ENCODE results near the gene NADSYN1.

DNA sequence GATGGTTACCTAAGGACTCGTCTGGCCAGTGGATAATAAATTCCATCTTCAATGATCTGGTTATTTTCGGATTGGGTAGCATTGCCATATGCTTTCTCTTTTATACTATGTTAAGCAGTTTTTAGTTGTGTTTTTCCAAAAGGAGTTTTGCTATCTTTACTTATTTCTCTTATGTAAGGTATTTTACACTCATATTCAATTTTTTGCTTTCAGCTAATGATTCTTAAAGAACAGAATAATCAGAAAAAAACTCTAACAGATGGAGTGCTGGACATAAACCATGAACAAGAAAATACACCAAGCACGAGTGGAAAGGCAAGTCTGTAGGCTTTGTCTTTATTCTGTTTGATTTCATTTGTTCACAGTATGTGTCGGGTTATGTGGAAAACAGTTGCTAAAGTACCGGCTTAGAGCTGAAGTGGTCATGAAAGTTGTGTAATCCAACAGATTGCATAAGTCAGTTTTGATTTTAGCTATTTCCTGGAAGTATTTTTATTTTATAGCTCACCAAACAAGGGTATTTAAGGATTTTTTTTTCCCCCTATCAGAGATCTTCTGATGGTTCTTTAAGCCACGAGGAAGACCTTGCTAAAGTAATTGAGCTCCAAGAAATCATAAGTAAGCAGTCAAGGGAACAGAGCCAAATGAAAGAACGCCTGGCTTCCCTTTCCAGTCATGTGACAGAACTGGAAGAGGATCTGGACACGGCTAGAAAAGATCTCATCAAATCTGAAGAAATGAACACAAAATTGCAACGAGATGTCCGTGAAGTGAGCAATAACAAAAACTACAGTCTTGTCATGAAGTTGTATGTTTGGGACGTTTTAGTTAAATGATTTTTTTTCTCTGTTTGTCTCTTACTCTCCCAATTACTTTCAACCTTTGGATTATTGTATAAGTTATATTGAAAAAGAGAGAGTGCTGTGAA is 55.8 kb downstream of the PPFIA1 start:
- RRBS: no CpG with 5 or more reads among the region's 11 CpGs

DNA sequence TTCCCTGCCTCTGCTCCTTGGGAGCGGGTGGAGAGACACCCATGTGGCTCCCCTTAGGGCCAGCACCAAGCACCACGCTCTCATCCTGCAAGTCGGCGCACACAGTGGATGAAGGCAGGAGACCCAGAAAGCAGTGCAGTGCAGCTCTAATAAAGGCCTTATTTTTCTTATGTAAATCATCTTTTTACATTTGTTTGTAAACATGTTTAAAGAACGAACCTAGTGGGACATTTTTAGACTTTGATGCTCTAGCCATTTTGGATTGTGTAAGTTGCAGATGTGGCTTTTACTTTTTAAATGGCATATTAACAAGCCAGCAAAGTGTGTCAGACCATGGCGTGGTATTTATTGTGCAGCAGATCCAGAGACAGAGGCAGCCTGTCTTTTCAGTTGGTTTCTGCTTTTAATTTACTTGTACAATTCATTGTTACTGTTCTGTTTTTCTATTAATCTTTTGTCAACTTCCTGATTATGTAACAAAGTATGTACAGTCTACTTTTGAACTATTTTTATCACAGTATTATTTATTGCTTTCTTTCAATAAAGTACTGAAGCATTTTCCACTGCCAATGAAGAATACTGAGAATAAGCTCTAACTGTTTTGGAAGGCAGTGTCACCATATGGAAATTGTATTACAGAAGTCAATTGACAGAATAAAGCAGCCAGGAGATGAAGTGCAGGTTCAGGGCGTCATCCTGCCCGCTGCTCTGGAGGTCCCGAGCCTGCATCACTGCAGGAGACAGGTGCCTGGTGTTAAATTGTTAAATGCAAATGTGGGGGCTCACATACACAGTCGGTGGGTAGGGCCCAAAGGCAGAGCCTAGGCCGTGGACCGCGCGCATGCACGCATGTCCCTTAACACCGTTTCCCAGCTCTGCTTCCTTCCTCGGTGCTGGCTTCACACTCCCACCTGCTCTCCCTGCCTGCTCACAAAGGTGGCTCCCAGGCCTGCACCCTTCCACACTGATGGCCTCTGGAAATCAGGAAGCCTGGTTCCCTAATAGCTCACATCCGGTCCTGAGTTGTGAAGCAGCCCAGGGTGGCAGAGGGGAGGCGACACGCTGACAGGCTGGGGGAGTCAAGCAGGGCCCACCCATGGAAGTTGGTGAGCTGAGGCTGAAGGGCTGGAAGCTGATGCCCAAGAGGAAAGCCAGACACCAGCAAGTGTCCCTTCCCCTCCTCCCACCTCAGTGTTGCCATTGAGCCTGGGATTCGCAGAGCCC is 14.1 kb upstream of the CTTN start:
- RRBS: no CpG with 5 or more reads among the region's 21 CpGs

DNA sequence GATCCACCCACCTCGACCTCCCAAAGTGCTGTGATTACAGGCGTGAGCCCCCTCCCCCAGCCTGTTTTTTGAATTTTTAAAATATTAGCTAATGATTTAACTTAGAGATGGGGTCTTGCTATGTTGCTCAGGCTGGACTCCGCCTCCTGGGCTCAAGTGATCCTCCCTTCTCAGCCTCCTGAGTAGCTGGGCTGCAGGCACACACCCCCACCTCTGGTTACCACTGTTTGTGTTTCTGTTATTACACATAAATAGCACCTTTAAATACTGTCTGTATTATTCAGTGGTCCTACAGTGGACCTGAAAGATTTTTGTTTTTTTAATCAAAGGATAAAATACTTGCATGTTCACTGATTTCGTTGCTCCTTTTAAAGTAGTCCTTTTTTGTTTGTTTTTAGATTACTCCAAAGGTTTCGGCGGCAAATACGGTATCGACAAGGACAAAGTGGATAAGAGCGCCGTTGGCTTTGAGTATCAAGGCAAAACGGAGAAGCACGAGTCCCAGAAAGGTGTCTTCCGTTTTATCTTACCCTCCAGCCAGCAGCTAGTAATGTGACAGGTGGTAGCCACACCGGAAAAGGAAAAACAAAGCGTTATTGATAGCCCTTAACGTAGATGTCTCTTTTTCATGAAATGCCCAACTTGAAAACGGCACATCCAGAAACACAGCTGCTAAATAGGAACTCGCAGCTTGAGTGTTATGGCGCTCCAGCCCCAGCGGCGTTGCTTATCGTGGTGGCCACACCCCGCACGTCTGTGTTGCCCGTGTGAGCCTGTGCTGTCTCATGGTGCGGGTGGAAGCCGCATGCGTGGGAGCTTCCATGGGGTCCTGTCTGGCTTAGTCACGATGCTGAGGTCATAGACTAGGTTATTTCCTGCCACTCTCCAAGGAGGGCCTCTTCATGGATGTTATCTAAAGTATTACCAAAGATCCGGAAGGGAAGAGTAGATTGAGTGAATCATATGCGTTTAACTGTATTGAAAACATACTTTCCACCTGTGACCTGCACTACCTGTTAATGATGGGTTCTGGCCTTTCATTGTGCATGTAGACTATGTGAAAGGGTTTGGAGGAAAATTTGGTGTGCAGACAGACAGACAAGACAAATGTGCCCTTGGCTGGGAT is 21.4 kb downstream of the CTTN start:
- RRBS: no CpG with 5 or more reads among the region's 31 CpGs

DNA sequence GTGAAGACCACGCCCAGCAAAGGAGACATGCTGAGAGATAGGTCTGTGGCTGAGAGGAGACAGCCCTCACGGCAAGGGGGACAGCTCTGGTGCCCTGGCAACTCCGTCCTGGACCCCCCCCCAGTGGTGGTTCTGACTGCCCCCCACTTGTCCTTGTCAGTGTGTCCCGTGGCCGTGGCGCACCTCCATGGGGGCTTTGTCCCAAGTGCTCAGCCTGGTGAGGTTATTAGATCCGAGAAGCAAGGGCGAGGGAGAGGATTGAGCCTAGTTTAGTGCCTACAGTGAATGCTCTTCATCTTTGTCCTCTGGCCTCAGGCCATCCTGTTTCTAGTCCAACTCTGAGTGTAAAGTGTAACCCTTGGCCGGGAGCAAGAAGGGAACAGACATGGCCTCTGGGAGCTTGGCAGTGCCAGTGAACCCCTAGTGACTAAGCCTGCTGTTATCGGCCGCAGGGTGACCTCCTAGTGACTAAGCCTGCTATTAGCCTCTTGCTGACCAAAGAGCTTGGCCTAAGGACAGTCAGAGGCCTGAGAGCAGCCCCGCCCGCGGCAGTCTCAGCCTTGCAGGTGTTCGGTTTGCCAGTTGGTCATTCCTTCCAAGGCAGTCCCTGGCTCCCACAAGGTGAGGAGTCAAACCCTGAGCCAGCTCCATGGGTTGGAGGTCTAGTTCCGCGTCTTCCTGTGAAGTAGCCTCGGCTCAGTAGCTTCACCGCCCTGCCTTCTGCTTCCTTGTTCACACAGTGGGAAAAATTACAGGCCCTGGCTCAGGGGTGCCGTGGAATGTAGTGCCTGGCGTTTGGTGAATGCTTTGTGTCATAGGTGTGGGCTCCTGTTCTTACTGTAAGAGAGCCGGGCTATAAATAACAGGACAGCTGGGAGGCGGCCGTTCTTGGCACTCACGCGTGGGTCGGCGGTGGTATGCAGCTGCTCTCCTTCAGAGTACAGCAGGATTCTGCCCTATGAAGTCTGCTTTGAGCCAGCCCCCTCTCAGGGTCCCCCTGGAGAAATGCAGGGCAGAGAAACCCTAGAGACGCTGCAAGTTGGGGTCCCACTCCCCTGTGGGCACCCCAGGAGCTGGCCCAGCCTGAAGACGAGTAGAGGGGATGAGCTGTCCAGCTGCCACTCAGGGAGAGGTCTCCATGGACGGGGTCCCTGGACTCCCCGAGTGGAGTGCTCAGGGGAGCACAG is 83.9 kb downstream of the CTTN start:
- RRBS: no CpG with 5 or more reads among the region's 32 CpGs

DNA sequence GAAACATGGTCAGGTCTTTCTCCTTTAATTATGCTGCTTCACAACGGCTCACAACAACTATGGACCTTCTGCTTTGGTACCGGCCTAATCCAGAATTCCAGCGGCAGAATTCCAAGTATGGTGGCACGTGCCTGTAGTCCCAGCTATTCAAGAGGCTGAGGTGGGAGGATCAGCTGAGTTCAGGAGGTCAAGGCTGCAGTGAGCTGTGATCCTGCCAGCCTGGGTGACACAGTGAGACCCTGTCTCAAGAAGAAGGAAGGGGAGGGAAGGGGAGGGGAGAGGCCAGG is 145.9 kb downstream of the SHANK2 start:
- RRBS: no CpG with 5 or more reads among the region's 4 CpGs

- RRBS: 45% methylated on average over 4 of the region's 16 CpGs
Observed at GRCh38 chr11:71118855-71119206, 133.5 kb downstream of the SHANK2 start.

- RRBS: 44% methylated on average over 6 of the region's 16 CpGs
Observed at GRCh38 chr11:71222351-71222878, 30.0 kb downstream of the SHANK2 start.

- RRBS: no CpG with 5 or more reads among the region's 7 CpGs
Observed at GRCh38 chr11:71432701-71433459, 15.3 kb downstream of the DHCR7 start.

DNA sequence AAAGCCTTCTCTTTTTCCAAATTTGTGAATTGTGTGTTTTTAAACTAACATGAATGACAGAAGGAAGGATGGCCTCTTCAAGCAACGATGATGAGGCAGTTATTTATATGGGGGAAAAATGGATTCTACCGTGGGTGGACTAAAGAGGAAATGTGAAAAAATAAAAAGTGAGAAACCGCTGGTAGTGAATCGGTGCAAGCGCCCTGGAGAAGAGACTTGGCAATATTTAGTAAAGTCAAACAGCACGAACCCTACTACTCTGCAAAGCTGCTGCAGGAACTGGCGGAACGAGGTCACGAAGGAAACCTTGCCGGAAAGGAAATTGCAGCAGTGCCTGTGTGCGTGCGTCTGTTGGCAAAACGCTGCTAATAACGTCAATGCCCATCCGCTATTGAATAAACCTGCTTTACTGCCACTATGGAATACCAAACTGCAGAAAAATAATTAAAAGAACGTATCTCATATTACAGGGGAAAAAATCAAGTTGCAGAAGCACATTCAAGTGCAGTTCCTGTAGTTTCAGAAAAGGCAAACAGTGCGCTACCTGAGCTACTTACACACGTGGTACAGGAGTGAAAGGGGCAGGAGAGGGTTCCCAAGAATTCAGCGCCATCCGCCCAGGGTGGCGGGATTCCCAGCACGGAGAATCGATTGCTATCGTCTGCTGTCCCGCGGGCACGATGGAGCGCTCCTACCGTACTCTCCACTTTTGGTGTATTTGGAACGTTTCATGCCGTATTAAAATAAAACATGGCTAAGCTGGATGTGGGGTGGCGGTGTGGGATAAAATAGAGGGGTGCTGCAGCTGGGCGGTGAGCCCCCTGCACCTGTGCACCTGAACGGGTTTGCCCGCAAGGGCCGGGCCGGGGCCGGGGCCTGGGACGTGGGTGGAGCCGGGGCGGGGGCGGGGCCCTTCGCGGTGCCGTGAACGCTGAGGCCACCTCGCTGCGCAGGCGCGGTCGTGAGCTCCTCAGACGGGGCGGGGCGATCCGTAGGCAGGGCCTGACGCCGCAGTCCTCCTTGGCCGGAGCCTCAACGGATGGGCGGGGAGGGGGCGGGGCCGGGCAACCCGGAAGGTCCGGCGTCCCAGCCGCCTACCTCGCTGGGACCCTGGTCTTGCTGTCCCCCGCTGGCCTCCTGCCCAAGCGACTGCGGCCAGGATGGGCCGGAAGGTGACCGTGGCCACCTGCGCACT is at the start of gene NADSYN1:
Gene NADSYN1 (plus strand): TSS at position 1,067 of the 1,195 bp plus-strand sequence.
- RRBS: under 1% methylated on average over 13 of the region's 73 CpGs

DNA sequence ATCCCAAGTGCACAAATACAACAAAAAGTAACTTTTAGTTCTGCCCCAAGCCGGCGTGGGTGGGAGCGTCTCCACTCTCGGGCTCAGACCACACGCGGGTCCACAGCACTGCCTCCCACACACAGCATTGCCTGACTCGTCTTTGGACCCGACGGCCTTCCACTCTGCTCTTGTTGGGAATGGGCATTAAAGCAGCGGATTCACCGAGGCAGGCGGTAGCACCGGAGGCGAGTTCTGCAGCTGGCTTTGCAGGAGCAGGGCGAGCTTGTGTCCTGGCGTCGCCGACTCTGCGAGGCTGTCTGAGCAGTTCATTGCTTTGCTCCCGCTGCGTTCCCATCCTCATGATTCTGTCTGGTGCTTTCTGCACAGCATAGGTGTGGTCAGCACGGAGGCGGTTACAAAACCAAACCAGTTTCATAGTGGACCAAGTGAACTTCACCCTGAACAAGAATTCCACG is 23.1 kb downstream of the NADSYN1 start:
- RRBS: no CpG with 5 or more reads among the region's 24 CpGs

GRCh38 chr11:71487947-71488892 is 35.2 kb downstream of the NADSYN1 start:
- RRBS: no CpG with 5 or more reads among the region's 18 CpGs

- RRBS: no CpG with 5 or more reads among the region's 7 CpGs
Observed at GRCh38 chr11:72037718-72038830, 39.4 kb downstream of the IL18BP start.

DNA sequence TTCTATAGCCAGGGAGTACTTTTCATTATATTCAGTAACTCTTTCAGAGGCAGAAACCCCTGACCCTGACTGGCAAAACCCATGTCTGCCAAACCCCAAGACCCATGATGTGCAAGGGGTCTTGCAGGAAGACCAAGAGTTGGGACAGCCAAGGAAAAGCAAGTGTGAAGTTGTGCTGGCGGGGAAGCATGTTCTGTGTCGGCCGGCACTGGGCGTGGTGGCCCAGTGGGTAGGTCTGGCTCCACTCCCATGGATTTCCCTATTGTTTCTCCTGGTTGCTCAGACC is 17.8 kb upstream of the FOLR1 start:
- RRBS: no CpG with 5 or more reads among the region's 4 CpGs

DNA sequence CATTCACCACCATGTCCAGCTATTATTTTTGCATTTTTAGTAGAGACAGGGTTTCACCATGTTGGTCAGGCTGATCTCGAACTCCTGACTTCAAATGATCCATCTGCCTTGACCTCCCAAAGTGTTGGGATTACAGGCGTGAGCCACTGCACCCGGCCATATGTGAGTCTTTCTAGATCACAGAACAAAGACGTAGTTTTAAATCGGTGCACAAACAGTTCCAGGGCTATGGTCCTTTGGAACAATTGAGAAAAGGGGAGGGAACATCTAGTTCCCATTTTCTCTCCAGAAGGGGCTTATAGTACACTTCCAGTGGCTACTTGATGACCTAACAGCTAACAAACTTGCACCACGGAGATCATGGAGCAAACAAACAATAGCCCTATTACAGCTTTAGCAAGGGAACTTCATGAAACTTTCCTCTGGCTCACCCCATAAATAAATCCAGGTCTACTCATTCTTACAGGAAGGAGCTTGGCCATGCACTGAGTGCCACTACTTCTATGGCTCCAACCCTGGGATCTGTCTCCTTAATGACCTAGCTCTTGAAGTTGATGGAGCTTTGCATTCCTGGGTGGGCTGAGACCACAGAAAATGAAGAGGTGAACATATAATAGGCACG is 8.4 kb upstream of the FOLR2 start:
- RRBS: no CpG with 5 or more reads among the region's 7 CpGs

- RRBS: no CpG with 5 or more reads among the region's 2 CpGs
Observed at GRCh38 chr11:72525500-72525779, 91.1 kb upstream of the CLPB start.

DNA sequence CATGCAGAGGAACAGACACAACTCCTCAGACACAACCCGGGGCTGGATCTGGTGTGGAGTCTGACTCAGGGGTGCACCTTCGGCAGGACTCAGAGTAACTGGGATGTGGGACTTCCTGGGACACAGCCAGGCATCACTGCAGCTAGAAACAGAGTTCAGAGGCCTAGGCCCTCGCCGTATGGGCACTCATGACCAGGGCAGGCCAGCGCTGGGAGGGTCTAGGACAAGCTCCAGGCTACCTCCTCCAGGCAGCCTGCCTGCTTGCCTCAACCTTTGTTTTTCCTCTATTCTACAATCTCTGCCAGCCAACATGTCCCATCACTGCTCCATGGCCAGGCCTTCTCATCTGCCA is 98.7 kb downstream of the PDE2A start:
- RRBS: no CpG with 5 or more reads among the region's 5 CpGs

GRCh38 chr11:72625284-72626135 is 48.7 kb downstream of the PDE2A start:
- RRBS: 16% methylated on average over 8 of the region's 21 CpGs

- RRBS: no CpG with 5 or more reads among the region's 1 CpG
Observed at GRCh38 chr11:72667428-72667658, 6.9 kb downstream of the PDE2A start.

DNA sequence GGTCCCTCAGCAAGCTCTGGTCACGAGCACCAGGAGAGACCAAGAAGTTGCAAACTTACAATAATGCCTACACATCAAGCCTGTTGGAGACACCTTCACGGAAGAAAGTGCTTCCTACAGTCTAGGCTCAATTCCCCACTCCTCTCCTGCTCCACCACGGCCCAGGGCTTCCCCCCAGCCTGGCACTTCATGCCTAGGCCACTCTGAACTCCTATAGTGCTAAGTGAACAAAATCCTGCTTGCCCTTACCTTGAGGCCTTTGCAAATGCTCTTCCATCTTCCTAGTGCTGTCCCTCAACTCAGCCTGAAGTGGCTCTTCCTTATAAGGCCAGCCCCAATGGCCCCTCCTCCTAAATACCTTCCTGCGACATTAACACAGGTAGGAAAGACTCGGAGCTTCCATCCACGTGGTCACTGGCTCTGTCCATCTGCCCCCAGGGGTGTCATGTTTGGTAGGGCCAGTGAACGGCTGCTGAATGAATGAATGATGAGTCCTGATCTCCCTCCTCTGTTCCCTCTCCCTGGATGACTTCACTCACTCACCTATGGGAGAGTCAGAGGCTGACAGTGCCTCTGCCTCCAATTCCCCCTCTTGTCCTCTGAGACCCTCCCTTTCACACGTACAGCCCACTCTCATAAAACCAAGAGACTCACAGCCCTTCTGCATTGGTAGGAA is 4.2 kb downstream of the PDE2A start:
- RRBS: no CpG with 5 or more reads among the region's 8 CpGs

Data from AG10803 (cell line).